ENCODE measurements around the genes NOTCH2 and H3-7.

DNA sequence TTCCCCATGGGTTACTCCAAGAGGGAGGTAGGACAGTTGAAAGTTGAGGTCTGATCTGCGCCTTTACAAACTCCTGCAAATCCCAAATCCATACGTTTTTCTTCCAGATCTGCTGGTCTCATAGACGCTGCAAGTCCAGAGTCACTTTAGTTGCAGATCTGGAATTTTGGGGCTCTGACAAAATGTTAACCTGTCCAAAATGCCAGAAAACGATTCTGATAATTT is 293 bp upstream of the TBX15 start:
- PRO-cap, 2 experiments, result no peak in any of the 2 experiments

- PRO-cap, 2 experiments, result no peak in any of the 2 experiments
These were observed 12.3 kb upstream of the TBX15 start for GRCh38 chr1:119000241-119001073.

DNA sequence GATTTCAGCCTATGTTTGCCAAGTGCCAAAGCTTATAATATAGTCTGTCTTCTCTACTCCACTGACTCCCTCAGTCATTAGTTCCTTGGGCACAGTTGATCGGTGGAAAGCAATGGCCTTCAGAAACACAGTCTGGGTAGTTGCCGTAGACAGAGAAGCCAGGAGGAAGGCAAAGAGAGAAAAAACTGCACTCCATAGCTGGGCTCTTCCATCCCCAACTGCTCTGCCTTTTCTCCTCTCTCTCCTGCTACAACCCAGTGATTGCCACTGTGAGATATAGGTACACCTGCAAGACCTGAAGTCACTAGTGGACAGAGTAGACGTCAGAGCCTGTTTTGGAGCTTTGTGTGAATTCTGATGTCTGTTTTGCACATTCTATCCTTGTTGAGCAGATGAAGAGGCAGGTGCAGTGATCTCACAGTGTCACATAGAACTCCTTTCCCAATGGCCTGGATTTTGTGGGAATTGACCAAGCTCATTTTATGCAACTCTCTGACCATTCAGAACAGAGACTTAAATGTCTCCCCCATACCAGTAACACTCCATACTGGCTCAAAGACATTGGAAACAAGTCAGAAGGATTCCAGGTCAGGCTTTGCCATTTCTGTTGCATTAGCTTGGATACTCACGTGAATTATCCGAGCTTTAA is 2.2 kb downstream of the HAO2 start:
- PRO-cap, 2 experiments, result no peak in any of the 2 experiments

DNA sequence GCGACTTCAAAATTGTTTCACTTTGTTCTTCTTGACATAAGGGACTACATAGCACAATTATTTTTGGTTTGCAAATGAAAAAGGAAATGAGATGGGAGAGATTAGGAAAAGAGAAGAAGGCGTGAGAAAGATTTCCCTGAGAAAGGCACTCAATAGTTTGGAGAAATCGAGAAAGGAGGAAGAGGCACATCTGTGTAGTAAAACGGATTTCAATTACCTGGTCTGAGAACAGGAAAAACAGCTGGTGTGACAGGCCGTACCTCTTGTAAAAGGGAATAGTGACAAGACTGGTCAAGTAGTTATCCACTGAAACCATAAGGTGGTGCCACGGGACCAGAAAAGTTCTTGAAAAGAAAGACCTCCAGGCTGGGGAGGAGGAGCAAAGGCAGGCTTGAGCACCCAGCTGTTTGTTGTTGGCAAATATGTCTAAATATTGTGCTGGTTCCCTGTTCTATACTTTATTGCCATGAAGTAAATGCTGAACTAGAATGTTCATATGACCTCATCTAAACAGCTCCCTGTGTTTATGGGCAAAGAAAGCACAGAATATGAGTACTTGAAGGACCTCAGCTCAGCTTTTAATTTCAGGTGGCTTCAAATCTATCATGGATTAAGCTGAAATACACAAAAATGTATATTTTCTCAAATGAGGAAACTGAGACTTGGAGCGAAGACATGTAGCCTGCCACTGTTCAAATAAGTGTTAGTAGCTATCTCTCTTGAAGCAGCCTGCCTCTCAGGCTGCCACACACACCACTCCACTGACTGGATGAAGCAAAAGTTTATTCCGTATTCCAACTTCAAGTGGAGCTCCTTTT is 4.0 kb downstream of the HAO2 start:
- PRO-cap, 2 experiments, result no peak in any of the 2 experiments

DNA sequence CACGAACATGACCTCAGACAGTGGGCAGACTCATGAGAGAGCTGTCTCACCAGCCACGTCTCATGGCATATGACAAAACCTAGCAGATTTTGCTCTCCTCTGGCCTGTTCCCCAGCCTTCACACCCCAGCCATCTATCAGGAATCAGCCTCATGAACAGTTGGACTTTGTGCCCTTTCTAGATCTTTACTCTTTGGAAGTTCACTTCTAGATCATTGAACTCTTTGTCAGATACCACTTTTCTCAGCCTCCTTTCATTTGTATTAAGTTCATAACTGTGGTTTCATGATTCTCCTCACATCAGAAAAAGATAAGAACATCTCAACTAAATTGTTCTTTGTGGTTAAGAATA is 14.2 kb upstream of the HSD3B1 start:
- PRO-cap, 2 experiments, result no peak in any of the 2 experiments

DNA sequence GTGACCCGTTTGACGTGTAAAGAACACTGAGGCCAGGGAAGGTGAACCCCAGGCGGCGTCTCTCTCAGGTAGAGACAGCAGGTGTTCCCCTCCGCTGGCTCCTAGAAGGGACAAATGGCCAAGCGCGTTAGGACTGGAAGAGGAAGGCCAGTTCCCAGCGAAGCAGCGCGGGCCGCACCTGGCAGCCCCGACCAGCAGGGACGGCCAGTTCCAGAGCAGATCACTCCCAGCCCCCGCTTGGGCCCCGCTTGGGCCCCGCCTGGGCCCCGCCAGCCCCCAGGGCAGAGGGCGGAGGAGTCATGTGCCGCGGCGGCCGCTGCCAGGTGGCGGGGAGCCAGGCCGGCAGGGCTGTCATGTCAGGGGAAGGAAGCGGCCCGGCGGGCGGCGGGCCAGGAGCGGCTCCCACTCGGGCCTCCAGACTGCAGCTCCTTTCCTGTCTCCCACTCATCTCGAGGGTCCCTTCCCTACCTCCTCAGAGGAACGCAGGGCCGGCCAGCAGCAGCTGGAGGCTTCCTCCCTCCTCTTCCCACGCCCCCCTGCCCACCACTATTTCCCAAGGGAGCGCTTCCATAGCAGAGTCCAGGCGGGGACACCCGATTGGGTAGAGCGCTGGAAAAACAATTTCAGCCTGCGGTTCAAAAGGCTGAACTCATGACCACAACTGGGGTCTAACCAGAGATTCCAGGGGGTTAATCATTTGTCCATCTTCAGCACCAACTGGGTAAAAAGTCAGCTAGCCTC is 16.5 kb downstream of the ZNF697 start:
- PRO-cap, 2 experiments, result peak in 1 of 2 experiments; most common plus-strand start position 351 of the sequence (in 1); most common minus-strand start position 222 of the sequence (in 1)

- PRO-cap, 2 experiments, result no peak in any of the 2 experiments
These were observed 4.1 kb upstream of the HMGCS2 start for GRCh38 chr1:119772772-119773290.

- PRO-cap, 2 experiments, result no peak in any of the 2 experiments
These were observed 11.7 kb downstream of the REG4 start for GRCh38 chr1:119799477-119800116.

DNA sequence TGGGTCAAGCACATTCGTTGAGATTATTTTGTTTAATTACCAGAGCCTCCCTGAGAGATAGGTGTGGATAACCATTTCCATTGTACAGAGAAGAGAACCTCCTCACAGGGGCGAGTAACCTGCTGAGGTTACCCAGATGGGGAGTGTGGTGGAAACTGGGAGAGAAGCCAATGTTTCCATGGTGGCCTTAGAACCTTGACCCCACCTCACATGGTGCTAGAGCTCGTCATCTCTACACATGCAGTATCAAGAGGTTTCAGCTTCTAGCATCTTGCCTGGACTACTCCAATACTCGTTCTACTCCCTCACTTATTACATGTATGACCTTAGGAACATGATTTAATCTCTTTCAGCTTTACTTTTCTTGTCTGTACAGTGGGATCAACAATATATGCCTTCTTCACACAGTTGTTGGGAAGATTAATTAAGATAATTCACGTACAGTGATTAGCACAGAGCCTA is 4.7 kb downstream of the REG4 start:
- PRO-cap, 2 experiments, result no peak in any of the 2 experiments

DNA sequence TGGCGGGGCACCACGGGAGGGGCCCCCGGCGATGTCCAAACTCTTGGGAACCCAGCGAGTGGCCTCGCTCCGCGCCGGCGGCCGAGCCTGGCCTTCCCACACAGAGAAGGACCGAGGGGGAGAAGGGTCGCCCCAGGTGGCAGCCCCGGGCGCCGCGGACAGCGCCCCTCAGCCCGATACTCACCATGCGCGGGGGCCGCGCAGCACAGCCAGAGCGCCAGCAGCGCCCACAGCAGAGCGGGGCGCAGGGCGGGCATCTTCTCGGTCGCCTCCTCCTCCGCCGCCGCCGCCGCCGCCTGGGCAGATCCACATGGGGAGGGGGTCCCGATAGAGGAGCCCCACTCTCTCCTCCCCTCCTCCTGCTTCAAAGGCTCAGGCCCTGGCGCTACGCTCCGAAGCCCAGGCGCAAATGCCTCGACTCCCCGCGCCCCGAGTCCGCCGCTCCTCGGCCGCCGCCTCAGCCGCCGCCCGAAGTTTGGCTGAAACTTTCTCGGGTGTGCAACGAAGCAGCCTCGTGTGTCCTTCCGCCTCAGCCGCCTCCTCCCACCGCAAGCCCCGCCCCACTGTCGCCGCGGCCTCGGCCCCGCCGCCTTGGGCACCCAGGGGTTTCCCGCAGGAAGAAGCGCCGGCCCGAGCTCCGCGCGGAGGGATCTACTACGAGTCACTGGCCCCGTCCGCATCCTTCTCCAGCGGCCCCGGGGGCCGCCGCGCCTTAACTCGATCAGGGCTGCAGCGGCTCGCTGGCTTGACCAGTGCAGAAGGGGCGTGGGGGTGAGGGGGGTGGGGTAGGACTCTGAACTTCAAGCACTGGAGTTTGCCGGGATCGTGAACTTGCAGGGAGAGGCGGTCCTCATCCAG is at the start of gene NOTCH2:
TSS of gene NOTCH2 (minus strand) at position 513 of the 858 bp plus-strand sequence.
- PRO-cap, 2 experiments, result no peak in any of the 2 experiments

GRCh38 chr1:120180033-120180499 is 3.7 kb upstream of the SEC22B start:
- PRO-cap, 2 experiments, result no peak in any of the 2 experiments

DNA sequence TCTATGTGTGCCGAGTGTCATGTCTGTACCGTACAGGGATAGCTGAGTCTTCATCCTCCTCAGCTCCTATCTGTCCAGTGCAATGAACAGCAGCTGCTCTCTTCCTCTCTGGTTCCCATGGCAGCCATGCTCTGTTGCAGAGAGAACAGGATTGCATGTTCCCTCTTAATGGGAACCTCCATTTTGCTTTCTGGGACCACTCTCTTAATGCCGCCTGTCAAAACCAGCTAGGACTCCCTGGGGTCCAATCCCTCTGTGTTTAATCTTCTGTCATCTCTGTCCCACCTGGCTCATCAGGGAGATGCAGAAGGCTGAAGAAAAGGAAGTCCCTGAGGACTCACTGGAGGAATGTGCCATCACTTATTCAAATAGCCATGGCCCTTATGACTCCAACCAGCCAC is 38.8 kb downstream of the NBPF8 start:
- PRO-cap, 2 experiments, result no peak in any of the 2 experiments

DNA sequence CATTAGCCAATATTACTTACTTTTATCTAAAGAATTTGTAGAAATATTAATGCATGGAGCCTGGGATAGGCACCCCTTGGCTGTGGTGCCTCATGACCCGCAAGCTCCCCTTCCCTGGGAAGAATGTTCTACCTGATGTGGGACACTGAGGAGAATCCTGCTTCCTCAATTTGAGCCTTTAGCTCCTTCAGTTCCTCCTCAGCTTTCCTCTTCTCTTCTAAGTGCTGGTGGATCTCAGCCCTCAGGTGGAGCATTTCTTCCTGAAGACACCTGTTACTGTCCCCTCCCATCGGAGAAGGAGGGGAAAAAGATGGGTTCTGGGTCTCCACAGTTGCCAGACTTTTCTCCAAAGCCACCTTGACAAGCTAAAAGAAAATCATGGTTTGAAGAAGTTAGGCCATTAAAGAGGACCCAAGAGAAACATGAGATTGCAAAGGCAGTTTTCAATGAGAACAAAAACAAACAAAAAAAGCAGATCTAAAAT is 109.0 kb downstream of the NBPF8 start:
- PRO-cap, 2 experiments, result no peak in any of the 2 experiments

- PRO-cap, 2 experiments, result no peak in any of the 2 experiments
These were observed 142.3 kb downstream of the NBPF8 start for GRCh38 chr1:120557085-120557496.

DNA sequence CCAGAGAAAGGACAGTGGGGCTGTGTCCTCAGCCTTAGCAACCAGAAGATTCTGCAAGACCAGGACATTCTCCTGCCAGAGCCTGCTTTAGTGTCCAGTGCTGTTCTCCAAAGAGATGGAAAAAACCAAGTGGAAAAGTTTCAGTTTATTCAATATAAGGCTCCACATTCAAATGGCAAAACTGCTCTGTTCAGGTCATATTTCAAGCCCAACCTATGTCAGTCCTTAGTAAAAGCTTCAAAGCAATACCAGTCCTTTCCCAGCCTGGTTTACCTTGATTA is 132.6 kb upstream of the NOTCH2NLR start:
- PRO-cap, 2 experiments, result no peak in any of the 2 experiments

DNA sequence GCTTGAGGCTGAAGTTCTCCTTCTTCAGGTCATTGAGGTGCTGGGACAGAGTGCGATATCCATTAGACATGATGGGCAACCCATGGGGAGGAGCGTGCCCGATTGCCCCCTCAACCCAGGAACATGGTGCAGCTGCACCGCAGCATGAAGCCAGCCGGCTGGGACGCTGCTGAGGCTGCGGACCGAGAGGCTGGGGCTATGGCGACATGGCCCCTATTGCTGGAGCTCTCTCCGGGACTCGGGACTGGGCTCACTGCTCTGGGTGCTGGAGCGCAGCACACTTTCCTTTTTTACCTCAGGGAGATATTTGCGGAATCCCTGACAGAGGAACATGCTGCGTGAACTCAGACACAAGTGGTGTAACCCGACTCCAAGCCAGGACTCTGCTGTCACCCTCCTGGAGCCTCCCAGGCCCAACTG is 103.3 kb upstream of the NOTCH2NLR start:
- PRO-cap, 2 experiments, result no peak in any of the 2 experiments

DNA sequence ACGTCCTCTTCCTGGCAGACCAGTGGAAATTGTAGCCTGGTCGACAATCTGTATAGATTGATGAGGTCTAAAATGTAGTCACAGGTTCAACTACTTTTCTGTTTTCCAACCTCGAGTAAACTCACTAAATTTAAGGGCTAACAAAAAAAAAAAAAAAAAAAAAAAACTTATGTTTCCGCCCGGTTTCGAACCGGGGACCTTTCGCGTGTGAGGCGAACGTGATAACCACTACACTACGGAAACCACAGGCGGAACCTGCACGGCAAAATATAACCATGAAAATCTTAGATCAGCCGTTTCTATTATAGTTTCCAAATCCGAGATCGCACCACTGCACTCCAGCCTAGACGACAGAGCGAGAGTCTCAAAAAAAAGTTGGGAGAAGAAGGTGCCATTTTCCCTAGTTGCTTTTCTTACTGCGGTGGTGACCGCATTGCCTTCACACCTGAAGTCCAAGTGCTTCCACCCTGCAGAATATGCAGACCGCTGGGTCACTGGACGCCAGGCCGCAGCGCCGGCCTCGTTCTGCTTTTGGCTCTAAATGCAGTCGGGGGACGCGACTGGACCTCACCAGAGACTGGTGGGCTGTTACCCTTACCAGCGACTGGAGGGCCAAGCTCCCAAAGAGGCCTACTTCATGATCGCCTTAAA is 131.1 kb downstream of the PPIAL4A start:
- PRO-cap, 2 experiments, result no peak in any of the 2 experiments

GRCh38 chr1:143661444-143662202 is 244.2 kb downstream of the H3-7 start:
- PRO-cap, 2 experiments, result no peak in any of the 2 experiments

DNA sequence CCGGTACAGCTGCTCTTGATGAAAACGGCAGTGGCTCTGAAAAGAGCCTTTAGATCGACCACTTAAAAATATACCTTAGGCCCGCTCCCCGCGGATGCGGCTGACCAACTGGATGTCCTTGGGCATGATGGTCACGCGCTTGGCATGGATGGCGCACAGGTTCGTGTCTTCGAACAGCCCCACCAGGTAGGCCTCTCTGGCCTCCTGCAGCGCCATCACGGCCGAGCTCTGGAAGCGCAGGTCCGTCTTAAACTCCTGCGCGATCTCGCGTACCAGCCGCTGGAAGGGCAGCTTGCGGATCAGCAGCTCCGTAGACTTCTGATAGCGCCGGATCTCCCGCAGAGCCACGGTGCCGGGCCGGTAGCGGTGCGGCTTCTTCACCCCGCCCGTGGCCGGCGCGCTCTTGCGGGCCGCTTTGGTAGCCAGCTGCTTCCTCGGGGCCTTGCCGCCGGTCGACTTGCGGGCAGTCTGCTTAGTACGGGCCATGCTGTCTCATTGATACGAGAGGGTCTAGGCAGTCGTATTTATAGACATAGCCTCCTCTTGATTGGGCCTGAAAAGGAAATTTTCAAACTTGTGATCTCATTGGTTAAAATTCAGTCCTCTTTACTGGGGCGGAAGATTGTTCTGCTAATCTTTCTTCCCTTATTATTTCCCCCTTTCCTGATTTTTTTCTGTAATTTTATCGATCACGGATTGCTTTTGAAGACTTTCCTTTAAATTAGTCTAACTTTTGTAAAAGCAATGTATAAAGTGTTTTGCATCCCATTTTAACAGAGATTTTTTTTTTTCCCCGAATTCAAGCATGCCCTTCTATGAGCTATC is at the start of gene H3-7:
TSS of gene H3-7 (minus strand) at position 497 of the 825 bp plus-strand sequence.
- PRO-cap, 2 experiments, result no peak in any of the 2 experiments

DNA sequence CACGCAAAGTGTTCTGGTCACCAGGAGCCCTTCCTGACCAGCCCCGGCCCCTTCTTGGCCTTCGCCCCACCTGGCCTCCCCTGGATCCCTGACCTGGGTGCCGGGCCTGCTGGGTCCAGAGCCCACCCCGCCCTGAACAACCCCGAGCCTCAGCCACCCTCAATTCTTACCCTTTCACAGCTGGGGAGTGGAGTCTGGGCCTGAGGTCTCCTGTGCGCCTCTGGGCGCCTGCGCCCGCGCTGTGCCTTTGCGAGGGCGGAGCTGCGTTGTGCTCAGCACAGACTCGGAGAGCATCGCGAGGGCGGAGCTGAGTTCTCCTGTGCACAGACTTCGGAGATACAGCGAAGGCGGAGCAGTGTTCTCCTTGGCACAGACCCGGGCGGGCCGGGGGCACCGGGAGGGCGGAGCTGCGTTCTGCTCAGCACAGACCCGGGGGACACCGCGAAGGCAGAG is 123.4 kb downstream of the PPIAL4E start:
- PRO-cap, 2 experiments, result no peak in any of the 2 experiments

Data from Colon Carcinoma Metastatic in the Brain (tissue), 2 donors.